Foreskin fibroblast (primary cell): ENCODE measurements around a stretch of chr1.

GRCh38 chr1:211513944-211514502 is 22.1 kb upstream of the RD3 start:
- RRBS, result 2% methylated on average over 7 of the region's 18 CpGs

DNA sequence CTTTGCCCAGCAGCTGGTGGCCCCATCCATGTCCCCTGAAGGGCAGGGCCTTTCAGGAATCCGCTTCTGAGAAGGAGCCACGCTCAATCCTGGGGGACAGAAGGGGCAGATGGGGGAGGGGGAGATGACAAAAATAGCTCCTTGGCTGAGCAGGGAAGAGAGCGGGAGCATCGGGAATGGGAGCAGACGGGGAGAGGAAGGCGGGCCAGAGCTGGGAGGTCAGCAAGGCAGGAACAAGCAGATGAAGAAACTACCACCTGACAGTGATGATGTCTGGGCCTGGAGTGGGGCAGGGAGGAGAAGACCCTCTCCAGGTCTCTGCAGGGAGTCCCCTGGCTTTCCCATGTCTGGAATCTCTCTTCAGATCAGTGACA is 40.6 kb downstream of the SLC30A1 start:
- RRBS, result no CpG with 5 or more reads among the region's 6 CpGs

- RRBS, result no CpG with 5 or more reads among the region's 4 CpGs
Observed at GRCh38 chr1:211607443-211607885, 28.5 kb upstream of the SLC30A1 start.

- RRBS, result no CpG with 5 or more reads among the region's 9 CpGs
Observed at GRCh38 chr1:211680734-211681411, 5.5 kb upstream of the NEK2 start.

DNA sequence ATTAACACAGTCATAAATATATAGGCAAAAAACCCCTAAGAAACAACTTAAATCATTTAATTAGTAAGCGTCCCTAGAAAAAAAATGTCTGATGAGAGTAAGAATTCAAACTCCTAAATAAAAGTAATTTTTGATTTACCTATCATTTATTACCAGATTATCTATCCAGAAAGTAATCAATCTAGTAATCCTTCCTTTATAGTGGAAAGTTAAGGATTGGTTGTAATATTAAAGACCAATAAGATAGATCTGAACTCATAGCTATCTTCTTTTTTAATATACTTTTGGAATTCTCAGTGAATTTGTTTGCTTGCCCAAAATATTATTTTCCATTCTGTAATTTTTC is 71.0 kb upstream of the NEK2 start:
- RRBS, result no CpG with 5 or more reads among the region's 1 CpG

- RRBS, result no CpG with 5 or more reads among the region's 2 CpGs
Observed at GRCh38 chr1:211908955-211909290, 78.4 kb upstream of the LPGAT1 start.

DNA sequence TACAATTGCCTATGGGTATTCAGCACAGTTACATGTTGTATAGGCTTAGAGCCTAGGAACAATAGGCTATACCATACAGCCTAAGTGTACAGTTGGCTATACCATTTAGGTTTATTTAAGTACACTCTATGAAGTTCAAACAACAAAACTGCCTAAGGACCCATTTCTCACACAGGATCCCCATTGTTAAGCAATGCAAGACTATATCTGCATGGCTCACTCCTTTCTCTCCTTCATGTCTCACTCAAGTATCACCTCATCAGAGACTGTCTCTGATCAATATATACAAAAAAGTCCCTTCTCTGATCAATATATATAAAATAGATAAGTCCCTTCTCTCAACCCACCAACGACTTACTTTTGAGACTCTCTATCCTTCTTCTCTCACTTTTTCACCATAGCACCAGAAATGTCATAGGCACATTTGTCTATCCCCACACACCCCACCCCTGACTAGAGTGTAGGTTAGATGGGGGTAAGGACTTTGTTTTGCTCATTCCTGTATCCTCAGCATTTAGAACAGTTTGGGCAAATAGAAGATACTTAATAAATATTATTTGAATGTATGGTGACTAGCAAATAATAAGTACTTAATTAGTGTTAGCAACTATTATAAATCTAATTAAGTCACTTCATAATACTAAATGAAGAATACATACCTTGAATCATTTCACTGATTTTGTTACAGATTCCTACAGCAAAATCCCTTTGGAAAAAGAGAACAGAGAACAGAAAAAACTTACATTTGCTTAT is 24.5 kb downstream of the INTS7 start:
- RRBS, result no CpG with 5 or more reads among the region's 1 CpG

DNA sequence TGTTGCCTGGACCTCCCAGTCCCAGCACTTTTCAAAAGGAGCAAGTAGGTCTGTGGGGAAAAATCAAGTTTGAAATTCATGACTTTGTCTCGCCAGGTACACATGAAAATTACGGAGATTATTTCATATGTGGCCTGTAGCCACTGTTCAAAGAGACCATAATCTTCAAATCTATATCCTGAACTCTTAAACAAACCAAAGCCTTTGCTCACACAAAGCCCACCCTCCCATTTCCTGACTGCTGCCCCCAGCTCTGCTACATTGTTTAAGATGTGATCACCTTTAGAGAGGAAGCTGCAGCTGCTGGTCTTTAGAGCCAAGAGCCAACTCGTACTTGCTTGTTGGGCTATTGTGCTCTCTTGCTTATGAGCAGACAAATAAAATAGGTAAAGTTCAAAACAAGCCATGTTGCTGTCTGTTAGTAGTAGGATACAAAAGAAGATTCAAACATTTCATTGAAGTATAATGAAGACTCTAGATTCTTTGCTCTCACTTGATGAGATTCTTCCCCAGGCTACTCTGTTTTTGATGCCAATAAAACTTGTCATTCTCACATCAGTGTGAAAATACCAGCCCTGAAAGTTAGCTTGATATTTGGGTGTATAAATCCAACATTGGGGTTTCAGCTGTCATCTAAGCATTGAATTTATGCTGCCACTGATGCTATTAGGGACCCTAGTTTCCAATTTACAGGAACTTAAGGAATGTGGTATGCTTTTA is 72.0 kb downstream of the DTL start:
- RRBS, result no CpG with 5 or more reads among the region's 3 CpGs

- RRBS, result no CpG with 5 or more reads among the region's 20 CpGs
Observed at GRCh38 chr1:212513998-212514455, 81.3 kb downstream of the NENF start.

GRCh38 chr1:212605373-212605916 is 3.1 kb upstream of the ATF3 start:
- RRBS, result no CpG with 5 or more reads among the region's 7 CpGs

- RRBS, result no CpG with 5 or more reads among the region's 3 CpGs
Observed at GRCh38 chr1:212621615-212622382, 2.5 kb upstream of the GARIN4 start.

DNA sequence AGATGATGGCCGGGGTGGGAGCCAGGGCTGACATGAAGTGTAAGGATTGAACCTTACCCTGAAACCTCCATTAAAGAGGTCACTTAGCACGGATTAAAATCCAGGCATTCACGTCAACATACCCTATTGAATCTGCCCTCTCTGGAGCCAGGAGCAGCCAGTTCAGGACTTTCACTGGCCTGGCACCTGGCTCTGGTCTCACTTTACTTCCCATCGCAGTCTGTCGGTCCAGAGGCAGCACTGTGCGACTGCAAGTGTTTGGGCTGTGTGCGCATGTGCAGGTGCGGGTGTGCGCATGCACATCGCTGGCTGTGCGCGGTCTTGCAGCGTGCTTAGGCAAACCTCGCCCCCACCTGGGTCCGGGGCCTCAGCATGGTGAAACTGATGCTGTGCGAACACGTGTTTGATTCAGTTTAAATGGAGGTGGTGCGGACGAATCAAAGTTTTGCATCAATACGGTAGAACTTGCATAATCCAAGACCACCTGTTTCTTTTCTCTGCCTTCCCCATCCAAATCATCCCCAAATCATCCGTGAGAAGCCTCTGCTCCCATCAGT is 22.3 kb downstream of the GARIN4 start:
- RRBS, result no CpG with 5 or more reads among the region's 21 CpGs

DNA sequence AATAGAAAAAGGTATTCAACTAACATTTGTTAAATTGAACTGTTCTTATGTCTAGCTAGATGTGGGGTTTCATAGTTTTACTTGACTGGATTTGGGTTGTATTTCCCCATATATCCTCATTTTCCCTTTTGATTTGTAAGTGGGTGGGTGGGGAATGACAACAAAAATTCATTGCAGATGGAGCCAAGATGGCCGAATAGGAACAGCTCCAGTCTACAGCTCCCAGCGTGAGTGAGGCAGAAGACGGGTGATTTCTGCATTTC is 33.5 kb downstream of the GARIN4 start:
- RRBS, result no CpG with 5 or more reads among the region's 3 CpGs

DNA sequence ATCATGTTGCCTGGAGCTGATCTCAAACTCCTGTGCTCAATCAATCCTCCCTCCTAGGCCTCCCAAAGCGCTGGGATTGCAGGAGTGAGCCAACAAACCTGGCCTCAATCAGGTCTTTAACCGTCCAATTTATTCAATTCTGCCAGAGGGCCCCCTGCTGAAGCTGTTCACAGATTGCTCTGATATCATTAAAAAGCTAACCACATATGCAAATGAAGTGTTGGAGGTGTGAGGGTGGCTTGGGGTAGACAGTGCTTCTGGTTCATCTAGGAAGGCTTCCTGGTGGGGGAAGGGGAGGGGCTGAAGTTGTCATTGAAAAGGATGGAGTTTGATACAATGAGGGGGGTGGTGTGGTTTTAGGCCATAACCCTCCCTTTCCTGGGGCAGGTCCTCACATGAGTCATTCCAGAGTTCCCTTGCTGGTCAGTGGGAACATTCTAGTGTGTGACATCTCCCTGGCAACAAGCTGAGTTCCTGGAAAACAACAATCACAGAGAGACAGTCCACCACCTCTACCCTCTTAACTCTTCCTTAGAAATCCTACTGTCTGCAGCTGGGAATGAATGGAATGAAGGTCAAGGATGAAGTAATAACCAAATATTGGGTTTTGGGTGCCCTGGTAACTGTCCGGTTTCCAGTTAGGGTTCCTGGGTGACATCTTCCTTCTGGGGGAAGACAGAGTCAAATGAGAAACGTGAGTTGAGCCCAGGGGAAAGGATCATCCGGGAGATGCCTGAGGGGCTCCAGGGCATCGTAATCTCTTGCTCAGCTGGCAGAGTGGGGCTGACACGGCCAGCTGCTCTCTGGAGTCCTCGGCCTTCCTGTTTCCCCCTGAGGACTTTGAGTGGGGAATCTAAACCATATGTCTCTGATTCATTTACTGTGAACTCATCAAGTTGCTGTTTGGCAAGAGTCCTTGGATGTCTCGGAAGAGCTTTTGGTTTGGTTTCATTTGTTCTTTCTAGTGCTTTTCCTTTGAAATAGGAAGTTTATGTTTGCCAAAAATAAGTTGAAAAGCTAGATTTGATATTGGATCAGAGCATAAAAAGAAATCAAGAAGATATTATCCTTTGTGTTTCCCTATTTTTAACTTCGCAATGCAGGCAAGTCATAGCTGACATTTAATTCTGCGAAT is 32.1 kb downstream of the BATF3 start:
- RRBS, result 2% methylated on average over 3 of the region's 11 CpGs

DNA sequence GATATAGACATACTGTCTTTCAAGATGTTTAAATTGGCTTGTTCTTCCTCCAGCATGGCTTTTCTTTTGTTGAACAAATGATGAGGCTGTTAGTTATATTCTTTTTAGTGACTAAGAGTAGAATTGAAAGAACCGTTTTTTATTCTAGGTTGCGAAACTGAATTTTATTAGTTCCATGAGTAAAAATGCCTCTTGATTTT is 112.3 kb downstream of the RPS6KC1 start:
- RRBS, result no CpG with 5 or more reads among the region's 2 CpGs

GRCh38 chr1:213399370-213400333 is 348.6 kb downstream of the RPS6KC1 start:
- RRBS, result no CpG with 5 or more reads among the region's 20 CpGs

- RRBS, result no CpG with 5 or more reads among the region's 4 CpGs
Observed at GRCh38 chr1:214310722-214311186, 29.8 kb downstream of the SMYD2 start.

DNA sequence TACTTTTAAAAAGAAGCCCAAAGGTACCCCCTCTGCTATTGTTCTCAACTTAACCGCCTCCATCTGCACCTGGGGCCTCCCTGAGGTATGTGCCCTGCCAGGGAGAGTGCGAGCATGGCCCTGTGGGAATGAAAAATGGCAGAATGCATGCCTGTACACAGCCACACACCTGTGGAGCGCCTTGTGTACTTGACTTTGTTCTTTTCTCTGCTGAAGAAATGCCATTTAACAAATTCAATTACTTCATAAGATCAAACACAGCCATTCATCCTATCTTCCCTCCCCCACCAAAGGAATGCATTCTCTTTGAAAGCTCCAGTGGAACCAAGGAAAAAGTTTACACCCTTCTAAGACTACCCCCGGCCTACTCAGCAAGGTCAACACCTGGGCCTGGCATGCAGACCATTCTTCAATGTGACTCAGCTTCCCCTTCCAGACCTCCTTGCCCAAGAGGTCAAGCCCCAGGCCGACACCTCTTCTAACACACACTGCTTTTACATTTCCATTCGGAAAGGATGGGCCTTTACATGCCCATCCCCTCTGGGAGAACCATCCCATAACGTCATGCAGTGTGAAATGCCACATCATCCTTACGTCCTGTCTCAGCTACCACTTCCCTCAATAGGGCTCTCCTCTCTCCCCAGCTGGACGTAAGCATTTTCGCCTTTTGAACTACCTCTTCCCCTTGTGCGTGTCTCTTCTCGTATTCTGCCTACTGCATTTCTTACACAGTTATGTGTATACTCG is 123.8 kb downstream of the SMYD2 start:
- RRBS, result no CpG with 5 or more reads among the region's 13 CpGs

- RRBS, result no CpG with 5 or more reads among the region's 1 CpG
Observed at GRCh38 chr1:214411519-214411875, 130.5 kb downstream of the SMYD2 start.

DNA sequence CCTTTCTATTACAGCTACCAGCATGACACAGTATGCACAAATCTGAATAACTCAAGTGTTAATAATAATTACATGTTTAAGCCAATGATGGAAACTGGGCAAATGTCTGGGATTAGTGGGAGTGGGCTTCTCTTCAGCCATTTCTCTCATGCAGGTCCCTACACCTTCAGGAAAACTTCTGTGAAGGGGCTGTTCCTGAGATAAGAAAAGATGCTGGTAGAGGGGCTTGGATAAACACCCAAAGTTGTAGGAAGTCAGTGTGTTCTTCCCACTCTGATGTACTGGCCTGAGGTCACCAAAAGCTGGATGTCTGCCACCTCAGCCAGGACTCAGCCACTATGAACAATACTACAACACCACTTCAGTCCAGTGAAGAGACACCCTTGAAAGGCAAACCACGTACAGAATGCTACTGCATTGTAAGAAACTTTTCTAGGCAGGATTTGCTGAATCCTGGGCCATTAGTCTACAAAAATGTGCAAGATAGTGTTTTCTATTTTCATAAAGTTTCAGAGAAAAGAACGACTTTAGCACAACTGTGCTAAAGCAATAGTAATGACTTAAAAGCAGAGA is 2.5 kb downstream of the PTPN14 start:
- RRBS, result no CpG with 5 or more reads among the region's 2 CpGs